Epithelial cell of prostate (primary cell): ENCODE results near the genes SLIT2 and PPARGC1A.

GRCh38 chr4:16890523-16891207 is 7.8 kb downstream of the LDB2 start:
- RRBS = no CpG with 5 or more reads among the region's 3 CpGs

- RRBS = no CpG with 5 or more reads among the region's 1 CpG
Observed at GRCh38 chr4:16896213-16896724, 2.2 kb downstream of the LDB2 start.

DNA sequence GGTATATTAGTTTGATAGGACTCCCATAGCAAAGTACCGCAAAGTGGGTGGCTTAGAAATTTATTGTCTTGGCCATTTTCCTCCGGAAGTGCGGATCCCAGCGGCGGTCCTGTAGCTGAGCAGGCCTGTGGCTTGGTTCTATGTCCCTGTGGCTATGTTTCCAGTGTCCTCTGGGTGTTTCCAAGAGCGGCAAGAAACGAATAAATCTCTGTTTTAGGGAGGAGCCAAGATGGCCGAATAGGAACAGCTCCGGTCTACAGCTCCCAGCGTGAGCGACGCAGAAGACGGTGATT is 44.1 kb upstream of the LDB2 start:
- RRBS = no CpG with 5 or more reads among the region's 13 CpGs

DNA sequence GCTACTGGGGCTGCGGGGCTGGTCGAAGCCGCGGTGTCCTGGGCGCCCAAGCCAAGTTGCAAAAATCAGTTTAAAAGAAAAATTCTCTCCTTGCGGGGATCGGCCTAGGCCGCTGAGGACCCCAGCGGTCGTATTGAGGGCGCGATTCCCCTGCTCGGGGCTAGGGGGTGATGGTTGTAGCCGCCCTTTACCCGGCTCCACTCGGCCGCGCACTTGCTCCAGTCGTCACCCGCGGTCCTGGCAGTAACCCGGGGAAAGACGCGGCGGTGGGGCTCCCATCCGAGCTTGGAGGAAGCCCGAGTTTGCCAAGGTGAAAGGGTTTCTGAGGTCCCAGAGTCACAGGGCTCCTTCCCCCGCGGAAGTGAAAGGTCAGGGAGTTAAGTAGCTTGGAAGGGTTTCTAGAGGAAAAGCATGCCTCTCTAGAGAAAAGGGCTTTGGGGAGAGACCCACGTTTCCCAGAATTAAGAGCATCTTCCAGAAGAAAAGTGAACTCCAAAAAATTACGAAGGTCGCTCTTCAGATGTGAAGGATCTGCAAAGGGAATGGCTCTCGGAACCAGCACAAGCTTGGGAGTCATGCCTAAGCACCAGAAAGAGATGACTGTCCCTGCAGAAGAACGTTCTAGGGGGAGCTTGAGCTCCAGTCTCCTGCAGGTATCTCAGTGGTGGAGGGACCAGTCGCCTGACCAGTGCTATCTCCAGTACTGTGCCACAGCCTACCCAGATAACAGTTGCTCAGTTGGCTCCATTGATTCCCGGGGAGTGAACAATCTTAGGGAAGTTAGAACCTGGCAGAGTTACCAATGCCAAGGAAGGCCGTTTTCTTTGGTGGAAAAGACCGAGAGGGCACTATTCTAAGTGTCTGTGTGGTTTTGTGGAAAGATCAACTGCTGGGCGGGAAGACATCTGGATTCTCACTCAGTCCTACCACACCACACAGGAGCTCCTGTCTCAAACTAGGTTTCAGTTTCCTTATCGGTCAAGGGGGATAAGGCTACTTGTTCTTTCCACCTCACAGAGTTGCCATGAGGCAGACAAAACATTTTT is 943 bp downstream of the LAP3 start:
- RRBS = 2% methylated on average over 8 of the region's 40 CpGs

- RRBS = no CpG with 5 or more reads among the region's 12 CpGs
Observed at GRCh38 chr4:18022747-18023092, 1.2 kb upstream of the LCORL start.

DNA sequence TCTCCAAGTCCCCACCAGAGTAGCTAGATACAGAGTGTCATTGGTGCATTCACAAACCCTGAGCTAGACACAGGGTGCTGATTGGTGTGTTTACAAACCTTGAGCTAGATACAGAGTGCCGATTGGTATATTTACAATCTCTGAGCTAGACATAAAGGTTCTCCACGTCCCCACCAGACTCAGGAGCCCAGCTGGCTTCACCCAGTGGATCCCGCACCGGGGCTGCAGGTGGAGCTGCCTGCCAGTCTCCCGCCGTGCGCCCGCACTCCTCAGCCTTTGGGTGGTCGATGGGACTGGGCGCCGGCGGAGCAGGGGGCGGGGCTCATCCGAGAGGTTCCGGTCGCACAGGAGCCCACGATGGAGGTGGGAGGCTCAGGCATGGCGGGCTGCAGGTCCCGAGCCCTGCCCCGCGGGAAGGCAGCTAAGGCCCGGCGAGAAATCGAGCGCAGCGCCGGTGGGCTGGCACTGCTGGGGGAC is 396.6 kb upstream of the LCORL start:
- RRBS = no CpG with 5 or more reads among the region's 27 CpGs

GRCh38 chr4:20110182-20110613 is 141.5 kb upstream of the SLIT2 start:
- RRBS = no CpG with 5 or more reads among the region's 2 CpGs

GRCh38 chr4:20251661-20252317 is at the start of gene SLIT2:
SLIT2 (plus strand) TSS chr4:20251905.
- RRBS = 0% methylated on average over 1 of the region's 73 CpGs

DNA sequence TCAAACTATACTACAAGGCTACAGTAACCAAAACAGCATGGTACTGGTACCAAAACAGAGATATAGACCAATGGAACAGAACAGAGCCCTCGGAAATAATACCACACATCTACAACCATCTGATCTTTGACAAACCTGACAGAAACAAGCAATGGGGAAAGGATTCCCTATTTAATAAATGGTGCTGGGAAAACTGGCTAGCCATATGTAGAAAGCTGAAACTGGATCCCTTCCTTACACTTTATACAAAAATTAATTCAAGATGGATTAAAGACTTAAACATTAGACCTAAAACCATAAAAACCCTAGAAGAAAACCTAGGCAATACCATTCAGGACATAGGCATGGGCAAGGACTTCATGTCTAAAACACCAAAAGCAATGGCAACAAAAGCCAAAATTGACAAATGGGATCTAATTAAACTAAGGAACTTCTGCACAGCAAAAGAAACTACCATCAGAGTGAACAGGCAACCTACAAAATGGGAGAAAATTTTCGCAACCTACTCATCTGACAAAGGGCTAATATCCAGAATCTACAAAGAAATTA is 43.2 kb downstream of the PACRGL start:
- RRBS = no CpG with 5 or more reads among the region's 2 CpGs

- RRBS = no CpG with 5 or more reads among the region's 43 CpGs
Observed at GRCh38 chr4:20983603-20984752, 283.7 kb downstream of the PACRGL start.

DNA sequence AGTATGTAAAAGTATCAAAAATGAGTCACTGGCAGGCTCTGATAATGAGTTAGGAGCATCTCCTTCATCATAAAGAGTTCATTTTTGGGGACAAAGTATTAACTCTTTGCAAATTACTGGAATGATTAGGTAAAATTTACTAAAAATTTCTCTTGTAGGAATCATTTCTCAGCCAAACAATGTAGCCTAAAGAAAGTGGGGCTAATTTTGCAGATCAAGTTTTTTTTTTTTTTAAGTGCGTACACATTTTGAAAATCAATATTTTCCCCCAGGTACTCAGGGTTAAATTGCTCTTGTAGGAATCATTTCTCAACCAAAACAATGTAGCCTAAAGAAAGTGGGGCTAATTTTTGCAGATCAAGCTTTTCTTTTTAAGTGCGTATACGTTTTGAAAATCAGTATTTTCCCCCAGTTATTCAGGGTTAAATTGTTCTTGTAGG is 421.7 kb downstream of the PACRGL start:
- RRBS = no CpG with 5 or more reads among the region's 3 CpGs

- RRBS = 5% methylated on average over 3 of the region's 10 CpGs
Observed at GRCh38 chr4:22237852-22238635, 277.8 kb downstream of the ADGRA3 start.

GRCh38 chr4:22873916-22874323 is 358.1 kb upstream of the ADGRA3 start:
- RRBS = no CpG with 5 or more reads among the region's 3 CpGs

- RRBS = no CpG with 5 or more reads among the region's 12 CpGs
Observed at GRCh38 chr4:22997219-22997869, 481.5 kb upstream of the ADGRA3 start.

DNA sequence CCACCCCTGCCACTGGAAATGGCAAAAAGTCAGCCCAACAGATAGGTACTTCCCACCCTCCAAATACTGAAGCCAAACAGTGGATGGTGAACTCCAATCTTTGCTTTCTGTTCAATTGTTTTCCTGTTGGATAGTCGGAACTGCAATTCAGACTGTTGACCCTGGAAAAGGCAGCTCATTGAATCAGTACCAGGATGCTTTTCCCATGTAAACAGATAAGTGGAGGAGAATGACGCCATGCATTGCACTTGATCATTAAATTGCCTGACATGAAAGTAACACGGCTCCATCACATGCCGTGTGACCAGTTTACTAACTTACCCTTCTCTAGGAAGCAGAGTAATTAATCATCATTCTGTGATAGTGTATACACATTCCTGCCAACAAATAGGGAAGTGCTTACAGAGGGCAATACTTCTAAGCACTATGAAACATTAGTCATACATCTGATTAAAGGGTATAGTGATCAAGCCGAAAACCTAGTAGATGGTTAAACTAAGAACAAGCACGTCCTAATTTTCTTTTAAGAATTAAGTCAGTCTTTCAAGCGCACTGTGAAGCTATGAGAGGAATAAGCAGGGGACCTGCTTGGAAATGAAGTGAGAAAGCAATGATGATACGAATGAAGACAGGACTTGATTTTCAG is 101.3 kb downstream of the PPARGC1A start:
- RRBS = no CpG with 5 or more reads among the region's 8 CpGs

- RRBS = no CpG with 5 or more reads among the region's 11 CpGs
Observed at GRCh38 chr4:23889512-23890359, at the start of gene PPARGC1A. PPARGC1A (minus strand) TSS chr4:23890047.

DNA sequence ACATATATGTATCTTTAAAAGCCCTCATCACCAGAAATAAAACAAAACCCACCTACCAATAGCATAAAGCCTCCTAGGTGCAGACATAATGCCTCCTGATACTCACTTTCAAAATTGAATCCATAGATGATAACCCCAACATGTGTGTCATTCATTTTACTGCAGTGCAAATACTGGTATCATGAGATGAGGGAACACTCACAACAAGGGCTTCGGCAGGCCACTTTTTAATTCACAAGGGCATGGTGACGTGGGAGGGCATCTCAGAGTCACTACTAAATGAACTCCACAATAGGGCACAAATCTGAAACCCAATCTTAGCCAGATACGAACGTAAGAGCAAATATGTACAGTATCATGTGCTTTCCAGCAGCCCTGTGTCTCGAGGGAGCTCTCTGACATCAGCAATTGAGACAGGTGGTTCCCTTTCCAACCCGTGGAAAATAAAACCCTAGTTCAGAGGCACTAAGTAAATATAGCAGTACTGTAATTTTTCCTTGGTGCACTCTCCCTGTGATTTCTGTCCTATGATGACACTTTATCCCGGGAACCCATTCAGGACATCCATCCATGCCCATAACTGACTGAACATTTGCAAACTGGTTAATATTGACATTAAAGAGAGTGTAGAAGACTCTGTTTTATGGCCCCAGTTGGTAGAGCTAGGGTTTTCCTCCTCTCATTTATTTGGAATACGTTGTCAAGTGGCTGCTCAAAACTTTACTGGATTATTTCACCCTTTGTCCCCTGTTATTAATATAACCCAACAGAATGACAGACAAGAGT is 14.2 kb upstream of the PPARGC1A start:
- RRBS = no CpG with 5 or more reads among the region's 8 CpGs

DNA sequence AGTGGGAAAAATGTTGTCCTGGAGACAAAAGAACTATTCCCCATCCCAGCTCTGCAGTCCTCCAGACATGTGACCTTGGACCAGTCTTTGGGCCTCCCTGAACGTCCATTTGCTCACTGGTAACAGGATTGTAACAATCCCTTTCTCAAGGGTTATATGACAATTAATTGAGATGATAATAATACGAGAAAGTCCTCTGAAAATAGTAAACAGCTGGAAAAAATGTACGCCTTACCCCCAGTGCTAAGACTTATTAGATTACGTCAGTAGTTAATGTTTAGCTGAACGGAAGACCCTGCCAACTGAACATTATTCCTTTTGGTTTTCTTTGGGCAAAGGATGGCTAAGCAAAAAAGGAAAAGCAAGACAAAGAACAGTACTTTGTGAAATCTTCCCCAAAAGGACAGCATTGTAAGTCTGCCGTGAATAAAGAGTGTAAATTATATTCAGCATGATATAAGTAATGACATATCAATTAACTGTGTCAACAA is 302.4 kb upstream of the PPARGC1A start:
- RRBS = no CpG with 5 or more reads among the region's 6 CpGs

GRCh38 chr4:24229862-24230383 is 340.1 kb upstream of the PPARGC1A start:
- RRBS = no CpG with 5 or more reads among the region's 5 CpGs

DNA sequence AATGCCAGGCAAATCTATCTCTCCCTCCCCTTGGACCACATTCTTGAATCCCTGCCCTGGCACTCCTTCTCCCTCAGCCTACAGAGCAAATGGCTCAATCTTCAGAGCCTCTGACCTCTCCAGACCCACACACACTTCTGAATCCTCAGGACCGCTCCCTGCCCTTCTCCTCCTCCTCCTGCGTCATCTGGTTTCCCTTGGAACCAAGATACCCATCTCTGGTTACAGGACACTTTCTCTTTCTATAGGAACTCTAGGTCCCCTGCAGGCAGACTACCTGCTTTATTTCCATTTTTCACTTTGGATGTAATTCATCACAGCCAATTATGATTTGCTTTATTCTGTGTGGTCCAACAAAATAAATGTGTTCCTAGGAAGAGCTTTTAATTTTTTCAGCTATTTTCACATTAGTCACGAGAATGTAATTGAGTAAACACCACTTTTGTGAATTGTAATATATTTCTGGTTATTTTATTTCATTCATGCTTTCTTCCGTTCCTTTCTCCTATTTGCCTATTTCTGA is 323.1 kb downstream of the DHX15 start:
- RRBS = no CpG with 5 or more reads among the region's 4 CpGs